ENCODE measurements around the gene EXD2.

DNA sequence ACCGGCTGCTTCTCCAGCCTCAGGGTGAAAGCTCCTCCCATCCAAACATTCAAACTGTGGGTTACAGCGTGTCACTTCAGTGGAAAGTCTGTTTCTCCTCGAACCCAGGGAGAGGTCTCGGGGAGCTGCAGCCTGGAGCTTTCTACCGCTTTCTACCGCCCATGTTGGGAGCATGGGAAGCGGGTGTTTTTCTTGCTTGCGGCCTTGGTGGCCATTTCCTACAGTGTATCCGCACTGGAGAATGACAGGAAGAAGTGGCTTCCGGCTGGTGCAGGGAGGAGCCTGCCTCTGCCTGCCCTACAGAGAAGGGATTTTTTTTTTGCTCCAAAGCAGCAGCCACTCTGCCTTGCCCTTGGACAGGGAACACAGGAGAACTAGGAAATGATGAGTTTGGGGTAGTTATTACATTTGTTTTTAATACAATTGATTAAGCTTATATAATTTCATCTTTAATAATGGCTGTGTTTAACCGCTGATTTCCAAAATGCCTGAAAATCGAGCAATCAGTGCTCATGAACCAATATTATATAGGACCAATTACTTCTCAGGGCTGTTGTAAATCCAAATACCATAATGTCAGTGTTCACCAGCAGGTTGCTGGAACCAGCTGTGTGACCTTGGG, 21.1 kb downstream of the ZFP36L1 start:
- RRBS, result no CpG with 5 or more reads among the region's 12 CpGs

- RRBS, result no CpG with 5 or more reads among the region's 4 CpGs
Observed at GRCh38 chr14:68785836-68786545, 6.9 kb downstream of the ZFP36L1 start.

- RRBS, result no CpG with 5 or more reads among the region's 6 CpGs
Observed at GRCh38 chr14:68788228-68788626, 4.6 kb downstream of the ZFP36L1 start.

- RRBS, result no CpG with 5 or more reads among the region's 8 CpGs
Observed at GRCh38 chr14:68805423-68805857, 12.6 kb upstream of the ZFP36L1 start.

DNA sequence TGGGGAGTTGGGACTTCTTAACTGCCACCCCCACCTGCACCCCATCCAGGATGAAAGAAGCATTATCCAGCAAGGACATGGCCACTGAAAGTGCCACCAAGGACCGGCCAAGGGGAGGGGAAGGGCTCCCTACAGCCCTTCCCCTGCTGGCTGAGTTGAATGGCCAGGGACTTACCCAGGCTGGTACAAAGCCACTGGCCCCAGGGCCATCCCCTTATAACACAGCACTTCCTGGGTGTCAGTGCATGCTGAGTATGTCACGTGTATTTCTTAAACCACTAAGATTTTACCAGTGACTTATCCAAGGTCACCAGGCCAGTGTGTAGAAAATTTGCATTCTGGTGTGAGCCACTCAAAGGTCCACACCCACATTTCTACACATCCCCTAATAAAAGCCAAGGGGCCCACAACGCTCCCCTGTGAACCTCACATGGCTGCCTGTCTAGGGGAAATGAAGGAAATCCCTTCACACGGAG, 29.3 kb upstream of the ZFP36L1 start:
- RRBS, result no CpG with 5 or more reads among the region's 4 CpGs

- RRBS, result 80% methylated on average over 1 of the region's 49 CpGs
Observed at GRCh38 chr14:68874252-68875362, 81.7 kb upstream of the ZFP36L1 start.

GRCh38 chr14:68882783-68883218, 89.9 kb upstream of the ZFP36L1 start:
- RRBS, result no CpG with 5 or more reads among the region's 8 CpGs

DNA sequence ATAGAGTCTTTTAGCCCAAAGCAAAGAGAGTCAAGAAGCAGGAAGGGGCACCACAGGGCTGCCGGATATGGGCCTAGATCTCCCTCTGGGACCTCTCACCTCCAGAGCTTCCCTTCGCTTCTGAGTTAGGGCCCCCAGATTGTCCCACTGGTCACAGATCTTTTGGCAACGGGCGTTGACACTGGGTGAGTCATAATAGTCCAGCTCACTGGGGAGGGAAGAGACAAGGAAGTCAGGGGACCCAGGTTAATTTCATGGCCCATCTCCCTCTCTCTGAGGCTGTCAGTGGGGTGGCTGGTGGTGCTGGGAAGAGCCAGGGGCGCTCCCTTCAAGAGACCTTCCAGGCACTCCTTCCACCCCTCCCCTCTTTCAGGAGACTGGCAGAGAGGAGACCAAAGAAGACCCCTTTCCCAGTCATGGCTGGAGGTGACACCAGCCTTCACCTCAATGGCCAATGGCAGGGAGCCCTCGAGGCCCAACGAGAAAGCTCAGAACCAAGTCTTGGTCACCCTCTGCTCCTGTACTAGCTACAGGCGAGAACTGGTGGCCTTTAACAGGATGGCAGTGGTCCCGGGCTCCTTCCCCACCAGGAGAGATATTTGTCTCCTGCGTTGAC, 91.9 kb upstream of the ZFP36L1 start:
- RRBS, result no CpG with 5 or more reads among the region's 10 CpGs

DNA sequence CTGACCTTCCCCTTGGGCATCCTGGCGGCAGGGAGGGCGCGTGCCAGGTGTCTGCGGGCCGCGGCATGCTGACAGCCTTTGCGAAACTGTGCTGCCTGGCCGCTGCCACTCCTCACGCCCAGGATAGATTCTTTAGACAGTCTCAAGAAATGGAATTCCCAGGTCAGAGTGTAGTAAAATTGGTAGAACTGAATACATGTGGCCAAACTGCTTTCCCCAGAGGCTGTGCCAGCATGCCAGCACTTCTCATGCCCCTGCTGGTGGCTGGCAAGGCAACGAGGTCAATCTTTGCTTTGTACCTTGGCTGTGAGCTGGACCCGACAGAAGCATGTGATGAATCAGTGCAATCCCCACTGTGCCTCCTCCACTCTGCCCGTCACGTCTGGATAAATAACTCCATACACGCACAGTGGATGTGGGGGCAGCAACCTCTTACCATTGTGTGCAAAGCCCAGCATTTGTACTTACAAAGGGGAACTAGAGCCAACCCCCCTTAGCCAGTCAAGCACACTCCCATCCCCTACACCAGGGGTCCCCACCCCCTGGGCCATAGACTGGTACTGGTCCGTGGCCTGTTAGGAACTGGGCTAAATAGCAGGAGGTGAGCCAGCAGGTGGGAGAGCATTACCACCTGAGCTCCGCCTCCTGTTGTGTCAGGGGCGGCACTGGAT, 90.9 kb downstream of the ACTN1 start:
- RRBS, result no CpG with 5 or more reads among the region's 17 CpGs

GRCh38 chr14:68890032-68890441, 89.1 kb downstream of the ACTN1 start:
- RRBS, result 100% methylated on average over 2 of the region's 5 CpGs

DNA sequence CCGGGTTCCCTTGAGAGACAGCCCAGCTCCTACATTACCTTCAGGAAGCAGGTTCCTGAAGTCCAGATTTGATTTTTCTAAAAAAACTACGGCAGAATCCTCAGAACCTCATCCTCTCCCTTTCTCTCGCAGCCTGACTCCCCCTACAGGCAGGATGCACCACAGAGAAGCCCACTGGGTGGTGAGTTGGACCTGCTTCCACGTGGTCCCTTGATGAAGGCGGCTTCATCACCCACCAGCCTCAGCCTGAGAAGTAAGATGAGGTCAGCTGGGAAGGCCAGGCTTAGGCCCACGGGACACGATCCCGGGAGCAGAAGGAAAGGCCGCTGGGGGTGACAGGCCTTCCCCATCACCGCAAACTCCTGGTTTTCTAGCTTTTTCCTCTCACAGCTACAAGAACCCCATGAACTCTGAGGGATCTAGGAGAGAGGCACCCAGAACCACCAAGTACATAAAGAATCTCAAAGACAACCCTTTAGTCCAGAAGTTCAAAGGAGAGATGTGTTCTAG, 82.9 kb downstream of the ACTN1 start:
- RRBS, result no CpG with 5 or more reads among the region's 10 CpGs

DNA sequence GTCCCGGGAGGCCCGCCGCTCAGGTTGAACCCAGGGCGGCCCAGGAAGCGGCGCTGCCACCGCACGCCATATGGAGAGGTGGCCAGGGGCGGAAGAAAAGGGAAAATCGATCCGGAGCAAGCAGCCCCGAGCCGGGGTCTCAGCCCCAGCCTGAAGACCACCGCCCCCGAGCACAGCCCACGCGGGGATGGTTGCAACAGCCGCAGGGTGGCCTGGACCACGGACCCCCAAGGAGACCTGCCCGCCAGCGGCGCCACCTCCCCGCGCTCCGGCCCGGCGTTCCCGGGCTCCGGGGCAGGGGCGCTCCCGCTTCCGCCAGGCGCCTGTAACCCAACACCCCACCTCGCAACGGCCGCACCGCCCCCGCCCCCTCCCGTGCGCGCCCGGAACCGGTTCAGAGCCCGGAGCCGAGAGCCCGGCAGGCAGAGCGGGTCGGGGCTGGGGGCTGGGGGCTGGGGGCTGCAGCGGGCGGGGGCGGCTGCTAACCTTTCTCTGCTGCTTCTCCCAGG, 582 bp downstream of the ACTN1 start:
- RRBS, result no CpG with 5 or more reads among the region's 51 CpGs

DNA sequence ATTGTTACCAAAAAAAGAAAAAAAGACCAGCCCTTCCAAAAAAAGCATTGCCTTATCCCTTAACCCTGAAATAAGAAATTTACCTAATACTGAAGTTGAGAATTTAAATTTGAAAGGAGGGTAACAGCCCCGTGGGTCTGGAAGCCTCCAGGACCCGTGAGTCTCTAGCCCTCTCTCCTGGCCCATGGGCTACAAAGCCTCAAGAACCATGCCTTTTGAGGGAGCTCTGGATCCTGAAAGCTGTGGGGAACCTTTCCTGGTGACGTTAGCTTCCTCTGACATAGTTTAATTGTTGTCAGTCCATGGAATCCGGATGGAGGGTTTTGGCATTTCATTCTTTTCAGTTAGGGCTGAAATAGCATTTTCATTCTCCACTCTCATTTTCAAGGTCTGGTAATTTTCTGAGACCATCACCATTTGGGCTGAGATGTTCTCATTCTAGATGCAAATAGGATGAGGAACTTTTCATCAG, 55.8 kb upstream of the ACTN1 start:
- RRBS, result no CpG with 5 or more reads among the region's 4 CpGs

- RRBS, result no CpG with 5 or more reads among the region's 1 CpG
Observed at GRCh38 chr14:69053057-69053335, 73.9 kb upstream of the ACTN1 start.

DNA sequence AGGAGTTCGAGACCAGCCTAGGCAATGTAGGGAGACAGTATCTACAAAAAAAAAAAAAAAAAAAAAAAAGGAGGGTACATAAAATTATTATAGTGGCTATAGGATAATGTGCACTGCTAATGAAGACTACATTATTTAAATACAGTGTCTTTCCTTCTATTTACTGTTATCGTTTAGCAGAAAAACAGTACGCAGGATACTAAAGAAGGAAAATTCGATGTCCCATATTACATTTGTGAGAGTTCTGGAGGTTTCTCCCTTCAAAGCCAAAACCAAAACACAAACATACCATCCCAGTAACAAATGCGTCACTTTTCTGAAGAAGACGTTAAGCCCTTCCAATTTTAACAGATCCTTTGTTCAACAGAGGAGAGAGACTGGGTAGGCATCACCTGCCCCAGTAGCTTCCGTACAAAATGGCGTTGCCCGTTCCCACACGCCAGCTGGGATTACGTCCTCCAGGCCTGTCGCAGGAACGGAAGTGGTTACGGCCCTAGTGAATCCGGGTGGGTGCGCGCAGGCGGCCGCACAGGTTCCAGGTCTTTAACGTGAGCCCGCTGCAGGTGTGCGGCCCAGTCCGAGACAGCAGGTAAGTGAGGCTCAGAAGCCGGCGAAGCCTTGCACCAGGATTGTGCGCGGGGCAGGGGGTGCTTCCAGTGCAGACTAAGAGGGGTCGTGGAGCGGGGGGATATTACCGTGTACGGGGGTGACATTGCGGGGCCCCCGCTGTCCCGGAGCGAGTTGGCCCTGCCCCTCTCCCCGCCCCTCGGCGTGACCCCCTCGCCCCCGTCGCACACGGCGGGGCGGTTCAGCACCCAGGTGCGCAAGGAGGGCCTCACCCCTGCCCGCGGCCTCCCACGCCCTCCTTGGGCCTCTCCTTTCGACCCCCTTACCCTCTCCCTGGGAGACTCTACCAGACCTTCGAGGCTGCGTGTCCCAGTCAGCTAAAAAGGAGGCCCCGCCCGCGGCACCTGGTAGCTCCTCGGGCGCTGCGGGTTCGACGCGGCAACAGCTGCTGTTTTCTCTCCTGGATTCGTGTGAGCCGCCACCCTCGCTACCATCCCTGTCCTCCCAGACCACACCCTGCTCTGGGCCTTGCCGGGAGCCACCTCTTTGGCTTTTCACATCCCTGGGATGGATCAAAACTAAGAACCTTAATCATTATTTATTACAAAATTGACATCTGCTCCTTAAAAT, at the start of gene EXD2:
Gene EXD2 (plus strand): TSS at position 496 of the 1,197 bp plus-strand sequence.
- RRBS, result no CpG with 5 or more reads among the region's 64 CpGs

DNA sequence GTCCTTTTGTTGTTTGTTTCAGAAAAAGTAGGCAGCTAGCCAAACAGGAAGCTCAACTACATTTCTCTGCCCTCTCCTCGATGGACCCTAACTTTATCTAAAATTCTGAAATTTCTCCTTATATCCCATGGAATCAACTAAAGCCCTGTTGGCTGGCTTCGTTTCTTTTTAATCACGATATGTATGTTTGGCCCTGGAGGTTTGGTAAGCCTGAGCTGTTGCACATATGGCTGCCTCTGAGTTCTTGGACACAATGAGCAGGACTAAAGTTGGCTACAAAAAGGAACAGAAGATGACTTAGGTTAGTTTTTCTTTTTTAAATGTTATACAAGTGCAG, 12.5 kb upstream of the GALNT16 start:
- RRBS, result no CpG with 5 or more reads among the region's 3 CpGs

DNA sequence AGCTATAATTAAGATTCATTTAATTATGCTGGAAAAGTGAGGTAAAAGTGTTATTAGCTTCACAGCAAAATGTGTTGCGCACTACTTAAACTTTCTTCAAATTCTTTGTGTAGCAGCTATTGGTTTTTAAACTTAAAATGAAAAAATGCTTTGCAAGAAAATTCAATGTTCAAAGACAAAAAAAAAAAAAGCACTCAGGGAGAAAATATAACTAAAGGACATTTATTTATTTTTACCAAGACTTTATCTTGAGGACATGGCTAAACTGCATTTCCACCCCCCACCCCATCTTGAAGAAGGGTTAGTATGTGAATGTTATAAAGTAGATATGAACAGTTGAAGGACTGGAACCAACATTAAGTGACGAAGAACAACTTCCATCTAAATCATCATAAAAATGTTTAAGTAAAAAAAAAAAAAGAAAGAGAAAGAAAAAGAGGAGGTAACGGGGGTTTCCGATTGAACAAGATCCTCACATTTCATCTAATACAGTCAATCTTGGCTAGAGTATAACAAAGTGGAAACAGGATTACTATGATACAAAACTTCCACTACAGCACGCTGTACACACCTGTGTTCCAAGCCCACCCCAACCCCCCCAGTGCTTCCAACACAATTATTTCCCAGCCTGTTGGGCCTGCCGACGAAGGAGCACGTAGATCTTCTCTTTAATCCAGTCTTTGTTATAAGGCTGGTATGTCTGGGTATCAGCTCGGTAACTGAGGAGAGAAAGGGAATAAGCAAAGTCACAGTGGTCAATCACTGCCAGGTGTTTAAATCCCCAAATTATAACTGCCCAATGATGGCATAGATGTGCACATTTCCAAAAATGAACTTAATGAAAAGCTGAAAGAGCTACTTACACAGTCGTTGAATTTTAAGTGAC, 17.9 kb downstream of the ERH start:
- RRBS, result no CpG with 5 or more reads among the region's 10 CpGs

- RRBS, result no CpG with 5 or more reads among the region's 6 CpGs
Observed at GRCh38 chr14:69619926-69620518, 8.6 kb downstream of the SUSD6 start.

DNA sequence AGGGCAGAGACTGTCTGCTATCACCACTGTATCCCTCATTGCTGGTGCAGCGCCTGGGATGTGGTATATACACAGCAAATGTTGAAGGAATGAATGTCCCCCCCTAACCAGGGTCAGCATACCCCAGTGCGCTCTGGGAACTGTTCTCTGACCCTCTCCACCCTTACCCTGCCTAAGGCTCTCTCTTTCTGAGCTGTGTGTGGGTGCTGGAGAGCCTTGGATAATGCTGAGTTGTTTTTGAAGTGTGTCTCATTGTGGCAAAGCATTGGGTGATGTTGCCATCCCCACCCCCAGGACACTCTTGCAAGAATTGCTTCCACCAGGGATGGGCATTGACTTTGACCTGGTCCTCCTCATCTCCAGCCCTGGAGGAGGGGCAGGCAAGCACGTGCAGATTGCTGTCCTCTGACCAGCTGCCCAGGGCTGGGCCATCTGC, 26.0 kb downstream of the SUSD6 start:
- RRBS, result no CpG with 5 or more reads among the region's 3 CpGs

GRCh38 chr14:69710902-69711718, 55.8 kb upstream of the SRSF5 start:
- RRBS, result no CpG with 5 or more reads among the region's 6 CpGs